ENCODE measurements around the genes NTPCR and IRF2BP2.

DNA sequence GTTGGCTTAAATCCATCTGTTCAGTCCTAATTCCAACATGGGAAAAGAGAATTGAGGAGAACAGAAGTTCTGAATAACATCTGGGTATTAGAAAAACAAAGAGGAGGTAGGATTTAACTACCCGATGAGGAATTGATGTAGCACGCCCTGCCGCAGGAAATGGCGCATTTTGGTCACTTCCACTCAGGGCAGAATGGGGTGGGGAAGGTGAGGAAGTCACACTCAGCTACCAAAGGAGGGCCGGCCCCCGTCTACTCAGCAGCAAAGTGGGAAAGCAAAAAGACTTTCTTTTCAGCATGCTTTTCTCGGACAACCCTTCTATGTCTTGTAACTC lies 60.3 kb upstream of the SIPA1L2 start:
- RRBS: no CpG with 5 or more reads among the region's 7 CpGs

DNA sequence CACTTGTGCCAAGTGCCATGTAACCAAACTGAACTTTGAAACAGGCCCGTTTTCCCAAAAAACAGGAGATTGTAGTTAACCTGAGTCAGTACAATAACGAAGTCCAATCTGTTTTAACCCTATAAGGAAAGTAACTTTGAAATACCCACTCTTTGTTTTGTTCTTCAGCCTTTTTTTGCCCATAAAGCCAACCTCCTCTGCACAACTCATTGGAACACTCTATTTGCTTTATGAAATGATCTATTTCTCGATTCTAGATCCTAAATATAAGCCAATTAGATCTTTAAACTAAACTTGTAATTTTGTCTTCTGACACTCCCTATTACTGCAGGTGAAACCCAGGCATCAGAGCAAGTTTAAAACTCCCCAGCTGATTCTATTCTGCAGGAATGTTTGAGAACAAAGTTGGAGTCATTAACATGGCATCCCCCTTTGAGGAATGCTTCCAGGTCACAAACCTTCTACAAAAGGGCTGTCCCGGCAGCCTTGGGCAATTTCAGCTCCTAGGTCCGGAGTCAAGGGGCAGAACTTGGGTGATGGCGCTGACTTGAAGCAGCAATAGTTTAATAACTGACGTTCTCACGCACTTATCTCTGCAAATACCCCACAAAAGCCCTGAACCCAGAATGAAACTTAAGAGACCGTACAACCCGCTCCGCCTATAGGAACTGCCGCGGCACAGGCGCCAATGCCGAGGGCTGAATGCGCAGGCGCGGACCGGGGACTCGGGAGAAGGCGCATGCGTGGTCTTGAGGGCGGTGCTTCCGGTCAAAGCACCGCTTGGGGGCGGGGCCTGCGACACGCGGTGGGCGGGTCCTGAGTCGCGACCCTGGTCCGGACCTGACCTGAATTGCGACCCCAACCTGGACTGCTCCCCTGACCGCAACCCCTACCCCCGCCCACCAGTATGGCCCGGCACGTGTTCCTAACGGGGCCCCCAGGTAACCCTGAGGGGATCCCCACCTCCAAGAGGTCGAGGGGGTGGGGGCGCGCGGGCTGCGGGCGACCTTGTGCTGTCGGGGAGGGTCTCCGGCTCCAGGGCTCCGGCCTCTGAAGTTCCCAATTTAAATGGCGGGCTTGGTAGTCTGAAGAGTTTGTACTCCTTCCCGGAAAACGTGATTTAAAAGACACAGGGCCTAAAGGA lies at the start of gene NTPCR:
Gene NTPCR, plus strand, starts transcription at position 808 of the 1,144 bp plus-strand sequence.
- RRBS: 1% methylated on average over 28 of the region's 51 CpGs

DNA sequence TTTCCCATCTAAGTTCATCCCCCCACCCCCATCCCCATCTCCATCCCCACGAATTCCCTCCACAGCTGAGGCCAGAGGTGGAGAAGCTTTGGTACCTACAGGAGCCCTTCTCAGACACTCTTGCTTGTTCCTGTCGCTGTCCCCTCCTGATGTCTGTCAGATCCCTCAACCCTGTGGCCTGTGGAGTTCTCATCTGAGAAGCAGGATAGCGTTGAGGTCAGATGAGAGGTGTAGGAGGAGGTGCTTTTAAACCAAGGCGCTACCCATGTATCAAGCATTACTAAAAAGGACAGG lies 765 bp downstream of the NTPCR start:
- RRBS: no CpG with 5 or more reads among the region's 4 CpGs

- RRBS: no CpG with 5 or more reads among the region's 14 CpGs
Observed at GRCh38 chr1:232982139-232983068, 32.0 kb downstream of the NTPCR start.

DNA sequence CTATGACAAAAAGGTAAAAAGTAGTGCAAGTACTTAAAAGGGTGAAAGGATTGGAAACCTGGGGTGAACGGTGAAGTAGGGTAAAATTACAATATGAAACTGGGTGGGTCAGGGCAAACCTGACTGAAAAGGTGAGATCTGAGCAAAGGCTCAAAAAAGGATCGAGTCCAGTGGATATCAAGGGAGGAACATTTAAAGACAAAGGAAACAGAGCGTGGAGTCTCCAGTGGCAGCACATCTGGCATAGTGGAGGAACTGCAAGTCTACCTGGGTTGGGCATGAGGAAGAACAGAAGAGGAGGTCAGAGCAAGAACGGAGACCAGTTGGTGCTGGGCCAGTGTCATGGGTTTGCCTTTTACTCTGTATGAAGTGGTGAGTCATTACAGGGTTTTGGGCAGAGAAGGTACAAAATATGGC lies 163.7 kb downstream of the NTPCR start:
- RRBS: no CpG with 5 or more reads among the region's 4 CpGs

GRCh38 chr1:233629012-233630043 lies 15.4 kb downstream of the KCNK1 start:
- RRBS: no CpG with 5 or more reads among the region's 22 CpGs

GRCh38 chr1:234356513-234357545 lies 16.4 kb upstream of the COA6 start:
- RRBS: no CpG with 5 or more reads among the region's 37 CpGs

GRCh38 chr1:234502559-234503209 lies 23.7 kb upstream of the TARBP1 start:
- RRBS: no CpG with 5 or more reads among the region's 4 CpGs

DNA sequence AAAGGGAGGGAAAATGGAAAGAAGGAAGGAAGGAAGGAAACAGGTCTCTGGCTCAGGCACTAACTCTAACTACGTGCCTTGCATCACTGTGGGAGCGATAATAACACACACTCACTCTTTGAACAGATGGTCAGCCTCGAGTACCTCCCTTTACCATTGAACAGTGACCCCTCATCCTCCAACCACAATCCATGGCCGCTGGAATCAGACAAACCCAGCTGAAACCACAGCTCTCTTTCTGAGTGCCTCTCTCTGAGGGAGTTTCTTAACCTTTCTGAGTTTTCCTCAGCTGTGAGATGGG lies 63.0 kb downstream of the IRF2BP2 start:
- RRBS: no CpG with 5 or more reads among the region's 4 CpGs

GRCh38 chr1:234564436-234565117 lies 45.4 kb downstream of the IRF2BP2 start:
- RRBS: no CpG with 5 or more reads among the region's 4 CpGs

DNA sequence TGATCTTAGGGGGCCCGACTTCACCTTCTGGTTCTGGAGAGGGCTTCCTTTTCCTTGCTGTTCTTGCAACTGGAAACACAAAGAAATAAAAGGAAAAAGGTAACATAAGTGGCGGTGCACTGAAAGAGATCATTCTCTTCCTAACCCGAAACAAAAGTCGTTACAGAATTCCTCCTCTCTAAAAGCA lies 2.3 kb downstream of the IRF2BP2 start:
- RRBS: no CpG with 5 or more reads among the region's 4 CpGs

DNA sequence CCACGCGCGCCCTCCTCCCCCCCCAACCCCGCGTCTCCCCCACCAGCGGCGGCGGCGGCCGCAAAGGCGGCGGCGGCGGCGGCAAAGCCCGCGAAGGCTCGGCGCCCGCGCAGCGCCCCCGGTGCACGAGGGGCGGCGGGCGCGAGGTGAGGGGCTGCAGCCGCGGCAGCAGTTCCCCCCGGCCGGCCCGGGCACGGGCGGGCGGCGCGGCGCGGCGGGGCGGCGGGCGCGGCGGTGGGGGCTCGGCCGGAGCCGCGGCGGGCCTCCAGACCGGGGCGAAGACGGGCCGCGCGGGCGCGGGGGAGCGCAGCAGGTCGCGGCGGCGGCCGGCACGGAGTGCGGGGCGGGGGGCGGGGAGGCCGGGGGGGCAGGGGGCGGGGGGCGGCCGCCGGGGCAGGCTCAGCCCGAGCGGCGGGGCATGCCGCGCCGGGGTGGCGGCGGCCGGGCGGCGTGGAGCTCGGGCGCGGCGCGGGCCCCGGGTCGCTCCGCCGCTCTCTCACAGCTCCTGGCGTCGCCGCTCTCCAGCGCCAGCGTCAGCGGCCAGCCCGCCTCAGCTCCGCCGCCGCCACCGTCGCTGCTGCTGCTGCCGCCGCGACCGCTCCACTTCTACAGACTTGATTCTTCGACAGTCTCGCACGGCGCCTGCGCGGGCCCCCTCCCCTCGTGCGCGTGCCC lies at the start of gene IRF2BP2:
Gene IRF2BP2, minus strand, starts transcription at position 610 of the 675 bp plus-strand sequence.
- RRBS: 2% methylated on average over 46 of the region's 119 CpGs

GRCh38 chr1:234612418-234613186 lies 2.6 kb upstream of the IRF2BP2 start:
- RRBS: no CpG with 5 or more reads among the region's 18 CpGs

DNA sequence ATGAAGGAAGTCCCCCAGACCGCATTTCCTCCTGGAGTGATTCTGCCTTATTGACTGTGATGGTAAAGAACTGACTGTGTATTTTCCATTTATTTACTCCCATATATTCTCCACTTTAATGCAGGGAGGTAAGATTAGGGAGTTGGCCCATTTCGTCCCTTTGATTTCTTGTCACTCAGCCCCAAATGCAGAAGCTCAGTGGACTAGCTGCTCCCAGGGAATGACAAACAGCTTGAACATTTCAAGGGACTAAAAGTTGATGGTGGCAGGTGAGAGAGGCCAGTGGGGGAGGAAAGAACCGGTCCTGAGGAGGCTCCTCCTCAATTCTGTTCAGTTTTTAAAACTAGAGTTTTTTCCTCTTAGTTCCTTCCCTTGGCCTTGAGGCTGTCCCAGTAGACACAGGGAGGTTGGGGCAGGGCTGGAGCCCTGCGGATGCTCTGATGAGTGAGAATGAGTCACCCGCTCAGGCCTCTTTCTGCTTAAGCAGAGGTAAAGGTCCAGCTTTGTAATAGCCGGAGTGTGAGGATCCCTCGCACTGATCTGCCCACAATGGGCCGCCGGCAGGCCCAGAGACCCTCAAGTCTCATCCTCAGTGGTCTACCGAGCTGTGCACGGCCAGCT lies 49.4 kb upstream of the IRF2BP2 start:
- RRBS: 46% methylated on average over 4 of the region's 11 CpGs

- RRBS: no CpG with 5 or more reads among the region's 4 CpGs
Observed at GRCh38 chr1:234696025-234696258, 86.0 kb upstream of the IRF2BP2 start.

- RRBS: no CpG with 5 or more reads among the region's 7 CpGs
Observed at GRCh38 chr1:234746642-234747086, 136.7 kb upstream of the IRF2BP2 start.

GRCh38 chr1:234753597-234754010 lies 143.6 kb upstream of the IRF2BP2 start:
- RRBS: no CpG with 5 or more reads among the region's 1 CpG

- RRBS: 70% methylated on average over 2 of the region's 9 CpGs
Observed at GRCh38 chr1:234911549-234912206, 217.0 kb downstream of the TOMM20 start.

- RRBS: no CpG with 5 or more reads among the region's 10 CpGs
Observed at GRCh38 chr1:234934384-234935221, 194.0 kb downstream of the TOMM20 start.

GRCh38 chr1:234958520-234959416 lies 169.9 kb downstream of the TOMM20 start:
- RRBS: no CpG with 5 or more reads among the region's 17 CpGs

Data from HGPS cell (cell line).